Glomerular endothelial cell (primary cell): ENCODE data around the gene PDE12.

GRCh38 chr3:53235880-53236619 is 19.8 kb downstream of the TKT start:
- RAMPAGE, long total RNA = no peak

GRCh38 chr3:53494757-53494878 is 207 bp downstream of the CACNA1D start:
- RAMPAGE, long total RNA = no peak

GRCh38 chr3:53818742-53819361 is 27.4 kb downstream of the CHDH start:
- RAMPAGE, long total RNA = no peak

GRCh38 chr3:53890649-53891068 is 1.0 kb downstream of the SELENOK start:
- RAMPAGE, long total RNA = no peak

GRCh38 chr3:54121643-54122524 is 468 bp upstream of the CACNA2D3 start:
- RAMPAGE, long total RNA = no peak

DNA sequence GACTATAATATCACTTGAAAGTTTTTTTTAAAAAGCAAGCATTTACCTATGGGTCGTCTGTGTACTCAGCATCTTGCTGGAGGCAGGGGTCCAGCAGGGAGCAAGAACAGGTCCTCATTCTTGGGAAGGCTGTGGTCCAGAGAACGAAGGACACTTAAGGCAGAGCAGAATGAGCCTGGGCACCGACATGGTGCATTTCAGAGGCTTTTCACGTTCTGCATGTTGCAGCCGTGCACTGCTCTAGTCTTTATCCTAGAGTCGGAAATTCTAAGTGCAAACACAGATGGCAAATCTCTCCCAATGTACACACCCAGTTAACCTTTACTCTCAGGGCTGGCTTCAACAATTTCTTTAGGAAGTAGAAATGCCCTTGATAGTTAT is 39.0 kb upstream of the LRTM1 start:
- RAMPAGE, long total RNA = no peak

DNA sequence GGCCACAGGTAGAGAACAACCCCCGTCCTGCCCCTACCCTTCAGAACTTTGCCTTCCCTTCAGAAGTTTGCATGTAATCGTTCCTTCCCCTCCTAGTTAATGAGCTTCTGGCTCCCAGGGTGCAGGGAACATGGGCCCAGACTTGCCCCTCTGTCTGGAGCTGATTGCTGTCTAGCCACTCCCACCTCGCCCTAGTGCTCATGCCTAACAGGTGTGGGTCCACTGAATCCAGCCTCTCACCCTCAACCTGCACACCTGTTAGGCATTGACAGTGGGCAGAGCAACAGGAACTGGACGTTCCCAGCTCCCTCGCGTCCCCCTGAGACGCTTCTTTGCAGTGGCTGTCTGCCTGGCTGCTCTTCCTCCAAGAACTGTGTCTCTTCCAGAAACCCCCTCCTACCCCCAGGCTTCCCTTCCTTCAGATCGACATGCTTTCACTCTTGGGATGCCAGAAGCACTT is 40.2 kb downstream of the WNT5A start:
- RAMPAGE, long total RNA = no peak

DNA sequence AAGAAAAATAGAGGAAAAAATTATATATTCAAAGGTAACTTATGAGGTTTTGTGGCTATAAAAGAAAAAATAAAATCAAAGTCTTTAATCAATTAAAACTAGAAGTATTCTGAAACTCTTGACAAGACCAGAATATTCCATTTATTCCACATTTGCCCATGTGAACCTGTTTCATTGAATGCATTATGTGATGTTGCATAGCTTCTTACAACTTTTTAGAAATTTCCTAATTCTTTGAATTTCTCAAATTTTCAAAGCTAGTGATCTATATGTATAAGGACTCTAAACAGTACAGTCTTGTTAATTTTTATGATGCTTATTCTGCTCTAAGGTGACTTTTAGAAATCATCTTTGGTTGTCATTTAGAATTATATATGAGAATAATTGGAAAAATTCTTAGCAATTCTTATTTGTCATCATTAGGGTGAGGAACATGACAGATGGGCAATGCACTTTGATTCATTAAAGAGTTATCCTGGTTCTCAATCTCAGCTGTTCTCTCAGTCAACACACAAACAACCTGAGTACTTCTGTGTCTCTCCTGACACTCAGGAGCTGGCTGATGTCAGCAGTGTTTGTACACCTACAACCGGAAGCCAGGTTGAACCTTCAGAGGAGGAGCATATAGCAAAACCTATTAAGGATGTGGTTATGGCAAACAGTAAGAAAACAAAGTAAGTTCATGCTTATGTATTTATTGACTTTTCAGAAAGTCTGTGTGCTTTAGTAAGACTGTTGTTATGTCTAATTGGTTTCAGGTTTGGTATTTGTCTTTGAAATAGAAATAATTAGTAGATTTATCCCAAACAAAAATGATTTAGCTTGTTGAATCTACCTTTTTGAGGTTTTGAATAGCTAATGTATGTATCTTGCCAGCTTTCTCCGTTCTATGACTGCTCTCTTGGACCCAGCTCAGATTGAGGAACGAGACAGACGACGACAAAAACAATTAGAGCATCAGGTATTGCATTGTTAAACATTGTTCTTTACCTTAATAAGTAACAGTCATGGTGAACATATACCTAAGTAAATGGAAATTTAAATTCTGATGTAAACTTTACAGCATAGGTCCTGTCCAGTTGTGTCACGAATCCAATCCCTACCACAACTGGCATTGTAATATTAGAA is 36.5 kb downstream of the CCDC66 start:
- RAMPAGE, long total RNA = no peak

DNA sequence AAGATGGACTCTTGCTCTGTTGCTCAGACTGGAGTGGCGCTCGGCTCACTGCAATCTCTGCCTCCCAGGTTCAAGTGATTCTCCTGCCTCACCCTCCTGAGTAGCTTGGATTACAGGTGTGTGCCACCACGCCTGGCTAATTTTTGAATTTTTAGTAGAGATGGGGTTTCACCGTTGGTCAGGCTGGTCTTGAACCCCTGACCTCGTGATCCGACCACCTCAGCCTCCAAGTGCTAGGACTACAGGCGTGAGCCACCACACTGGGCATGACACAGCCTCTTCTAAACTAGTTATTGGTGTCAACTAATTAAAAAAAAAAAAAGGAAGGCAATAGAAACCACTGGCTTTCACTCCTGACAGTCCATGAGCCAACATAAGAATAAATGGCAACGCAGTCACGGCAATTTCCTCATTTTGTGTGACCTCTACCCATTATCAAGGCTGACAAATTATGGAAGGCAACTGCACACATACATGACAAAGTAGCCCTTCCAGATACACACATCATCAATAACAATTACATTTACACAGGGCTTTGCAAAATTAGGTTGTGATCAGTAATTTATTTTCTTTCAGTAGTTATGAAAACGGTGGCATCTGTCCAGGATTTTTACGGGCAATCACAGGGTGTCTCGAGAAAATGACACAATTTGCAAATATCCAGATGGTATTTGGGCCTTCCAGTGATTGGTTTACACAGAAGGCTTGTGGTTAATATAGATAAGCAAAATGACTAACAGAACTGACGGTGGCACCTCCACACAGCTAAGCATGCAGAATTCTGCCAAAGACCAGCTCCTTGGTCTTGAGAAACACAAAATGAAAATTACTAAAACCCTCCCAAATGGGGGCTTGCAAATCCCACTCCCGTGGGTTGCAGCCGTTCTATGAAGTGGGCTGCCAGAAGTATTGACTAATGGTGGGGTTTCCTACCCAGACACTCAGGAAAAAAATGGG is 5.8 kb downstream of the ARHGEF3 start:
- RAMPAGE, long total RNA = no peak

DNA sequence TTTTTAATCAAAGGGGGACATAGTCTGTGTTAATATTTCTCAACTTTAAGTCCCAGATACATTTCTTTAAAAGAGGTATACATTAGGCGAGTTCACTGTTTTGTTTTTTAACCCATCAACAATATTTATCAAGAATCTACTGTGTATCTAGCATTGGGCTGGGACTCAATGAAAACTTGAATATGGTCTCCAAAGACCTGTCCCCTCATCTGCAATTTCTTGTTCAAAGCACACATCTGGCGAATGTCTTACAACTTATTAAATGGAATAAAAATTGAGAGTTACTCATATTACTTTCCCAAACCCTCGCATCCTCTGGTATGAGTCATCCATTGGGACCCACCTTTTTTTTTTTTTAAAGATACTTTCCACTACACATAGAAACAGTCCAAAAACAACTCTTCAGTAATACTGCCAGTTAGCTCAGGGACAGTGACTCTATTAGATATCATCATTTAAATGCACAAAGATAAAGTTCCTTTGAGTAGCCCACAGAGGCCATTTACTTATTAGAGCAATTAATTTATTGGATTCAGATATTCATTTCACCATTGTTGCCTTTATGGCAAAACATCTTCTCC is 77.6 kb upstream of the ARHGEF3 start:
- RAMPAGE, long total RNA = no peak

GRCh38 chr3:56911173-56911642 is 109.5 kb upstream of the ARHGEF3 start:
- RAMPAGE, long total RNA = no peak

- RAMPAGE, long total RNA = no peak
Observed at GRCh38 chr3:56984551-56984945, 75.9 kb upstream of the SPATA12 start.

GRCh38 chr3:57269317-57270587 is 22.7 kb downstream of the ASB14 start:
- RAMPAGE, long total RNA = no peak

GRCh38 chr3:57556180-57556983 is at the start of gene PDE12:
Gene PDE12 (plus strand): TSS chr3:57556274.
- RAMPAGE, long total RNA = no peak

DNA sequence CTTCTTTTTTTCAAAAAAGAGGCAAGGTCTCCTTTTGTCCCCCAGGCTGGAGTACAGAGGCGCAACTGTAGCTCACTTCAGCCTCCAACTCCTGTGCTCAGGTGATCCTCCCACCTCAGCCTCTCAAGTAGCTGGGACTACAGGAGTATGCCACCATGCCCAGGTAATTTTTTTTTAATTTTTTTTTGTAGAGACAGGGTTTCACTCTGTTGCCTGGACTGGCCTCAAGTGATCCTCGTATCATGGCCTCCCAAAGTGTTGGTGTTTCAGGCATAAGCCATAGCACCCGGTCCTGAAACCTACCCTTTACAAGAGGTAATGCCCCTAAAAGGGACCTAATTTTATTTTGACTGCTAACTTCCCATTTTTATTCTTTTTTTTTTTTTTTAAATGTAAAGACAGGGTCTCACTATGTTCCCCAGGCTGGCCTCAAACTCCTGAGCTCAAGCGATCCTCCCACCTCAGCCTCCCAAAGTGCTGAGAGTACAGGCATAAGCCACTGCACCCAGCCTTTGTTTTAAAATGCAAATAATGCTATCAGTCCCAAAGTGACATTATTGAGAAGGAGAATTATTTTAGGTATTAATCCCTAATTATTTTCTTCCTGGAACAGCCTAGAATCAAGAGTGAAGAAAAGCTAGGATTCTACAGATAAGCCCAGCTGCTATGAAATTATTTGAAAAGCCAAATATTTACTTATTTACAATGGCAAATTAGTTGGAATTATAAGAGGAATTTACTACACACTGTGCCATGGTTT is 16.6 kb downstream of the ARF4 start:
- RAMPAGE, long total RNA = no peak

DNA sequence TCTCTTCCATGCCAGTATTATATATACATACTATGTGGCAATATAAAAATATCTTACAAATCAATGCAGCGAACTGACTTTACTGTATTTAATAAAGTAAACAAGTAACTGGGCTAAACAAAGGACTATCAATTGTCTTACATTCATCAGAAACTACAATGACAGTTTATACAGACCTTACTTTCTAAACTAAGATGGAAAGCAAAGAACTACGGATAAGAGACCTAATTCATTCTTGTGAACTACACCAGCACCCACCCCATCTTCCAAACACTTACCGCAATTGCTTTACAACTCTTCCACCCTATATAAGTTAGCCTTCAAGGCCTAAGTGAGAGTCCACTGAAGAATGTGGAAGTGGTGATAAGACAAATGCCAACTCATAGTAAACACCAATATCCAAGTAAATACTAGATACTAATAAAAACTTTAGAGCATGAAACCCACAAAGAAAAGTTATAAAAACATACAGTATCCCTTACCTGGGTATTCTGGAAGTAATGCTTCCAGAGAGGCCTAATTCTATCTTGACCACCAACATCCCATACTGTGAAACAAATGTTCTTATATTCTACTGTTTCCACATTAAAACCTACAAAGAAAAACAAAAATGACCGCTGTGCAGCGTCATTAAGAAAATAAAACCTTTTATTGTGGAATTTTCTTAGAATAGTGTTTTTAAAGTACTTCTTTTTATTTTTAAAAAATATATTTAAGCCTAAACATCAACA is 13.6 kb downstream of the ARF4 start:
- RAMPAGE, long total RNA = no peak

DNA sequence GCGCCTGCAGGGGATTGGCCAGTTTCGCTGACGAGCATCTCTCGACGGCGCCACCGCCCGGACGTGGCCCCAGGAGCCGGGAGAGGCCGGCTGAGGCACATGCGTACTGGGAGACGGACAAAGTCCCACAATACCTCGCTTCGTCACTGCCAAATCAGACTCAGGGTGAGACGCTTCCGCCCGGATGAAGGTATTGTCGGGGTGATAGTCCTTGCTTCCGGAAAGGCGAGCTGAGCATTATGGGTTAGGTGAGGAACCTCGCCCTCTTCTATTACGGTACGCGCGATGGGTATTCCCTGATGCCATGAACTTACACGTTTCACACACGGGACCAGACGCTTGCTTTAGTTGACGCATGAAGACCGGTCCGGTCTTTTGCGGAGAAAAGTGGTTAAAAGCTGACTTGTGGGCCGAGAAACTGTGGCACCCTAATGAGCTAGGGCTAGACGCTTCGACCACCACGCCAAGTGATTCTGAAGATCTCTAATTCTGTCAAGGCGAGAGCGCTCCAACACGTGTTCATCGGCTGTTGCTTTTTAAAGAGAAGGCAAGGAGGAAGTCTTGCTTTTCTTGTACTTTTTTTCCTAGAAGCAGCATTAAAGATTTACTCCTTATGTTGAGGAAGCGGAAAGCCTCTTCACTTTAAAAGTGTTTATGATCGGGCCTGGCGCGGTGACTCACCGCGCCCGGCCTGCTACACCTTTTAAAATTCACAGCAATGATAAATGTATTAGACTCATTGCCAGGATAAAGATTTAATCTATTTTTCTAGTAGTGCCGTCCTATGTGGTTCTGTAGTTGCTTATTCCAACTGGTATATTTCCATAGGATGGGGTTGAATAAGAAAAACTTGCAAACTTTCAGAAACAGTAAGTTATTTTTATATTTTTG is 606 bp upstream of the ARF4 start:
- RAMPAGE, long total RNA = no peak

DNA sequence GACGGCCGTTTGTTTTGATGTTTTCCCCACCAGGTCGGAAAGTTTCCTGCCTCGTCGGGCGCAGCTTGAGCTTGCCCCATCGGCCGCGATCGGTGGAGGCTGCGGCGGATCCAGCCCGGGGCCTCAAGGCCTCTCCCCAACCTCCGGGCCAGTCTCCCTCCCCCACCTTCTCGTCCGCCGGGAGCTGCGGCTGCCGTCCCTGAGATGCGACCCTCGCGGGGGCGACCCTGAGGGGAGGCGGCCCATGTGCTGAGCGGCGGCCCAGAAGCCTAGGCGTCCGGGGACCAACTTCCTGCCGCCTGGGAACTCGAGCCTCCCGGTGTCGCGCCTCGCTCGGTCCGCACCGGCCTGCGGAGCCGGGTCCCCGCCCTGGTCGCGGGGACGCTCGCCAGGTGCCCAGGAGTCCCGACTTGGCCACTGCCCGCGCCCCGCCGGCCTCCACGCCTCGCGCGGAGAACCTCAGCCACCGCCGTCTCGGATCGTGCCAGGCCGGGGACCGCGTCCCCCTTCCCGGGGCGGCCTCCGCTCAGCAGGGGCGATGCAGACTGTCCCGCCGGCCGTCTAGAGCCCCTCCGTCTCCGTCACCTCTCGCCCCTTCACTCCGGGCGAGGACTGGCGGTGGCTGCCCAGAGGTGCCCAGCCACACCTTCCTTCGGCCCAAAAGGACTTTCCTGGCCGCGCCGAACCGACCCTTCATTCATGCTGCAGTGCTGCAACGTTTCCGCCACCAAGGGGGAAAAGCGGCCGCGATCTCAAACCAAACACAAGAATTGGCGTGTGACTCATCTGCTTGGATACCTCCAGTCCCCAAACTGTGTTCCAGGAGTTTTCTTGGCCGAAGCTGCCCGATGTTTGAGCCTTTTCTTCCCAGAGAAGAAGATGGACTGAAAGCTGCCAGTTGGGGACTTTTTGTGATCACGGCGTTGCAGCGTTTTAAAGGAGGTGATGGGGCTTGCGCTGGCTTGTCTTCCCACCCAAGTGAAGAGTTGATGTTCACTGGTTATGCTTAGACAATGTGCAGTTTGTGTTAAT is 722 bp downstream of the SLMAP start:
- RAMPAGE, long total RNA = no peak

DNA sequence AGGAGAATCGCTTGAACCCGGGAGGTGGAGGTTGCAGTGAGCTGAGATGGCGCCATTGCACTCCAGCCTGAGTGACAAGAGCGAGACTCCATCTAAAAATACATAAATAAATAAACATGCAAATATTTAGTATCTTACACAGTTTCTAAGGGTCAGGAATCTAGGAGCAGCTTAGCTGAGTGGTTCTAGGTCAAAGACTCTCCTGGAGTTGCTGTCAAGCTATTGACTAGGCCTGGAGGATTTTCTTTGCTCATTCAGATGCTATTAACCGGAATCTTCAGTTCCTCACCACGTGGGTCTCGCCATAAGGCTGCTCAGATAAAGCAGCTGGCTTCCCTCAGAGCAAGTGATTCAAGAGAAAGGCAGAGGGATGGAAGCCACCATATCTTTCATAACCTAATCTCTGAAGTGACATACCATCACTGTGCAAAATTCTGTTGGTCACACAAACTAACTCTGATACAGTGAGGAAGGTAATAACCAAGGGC is 72.8 kb upstream of the FLNB start:
- RAMPAGE, long total RNA = no peak

- RAMPAGE, long total RNA = no peak
Observed at GRCh38 chr3:58062346-58063025, 54.3 kb downstream of the FLNB start.